Heart (tissue), 3 donors: Measurements from ENCODE around the gene HNRNPR.

- RAMPAGE, long total RNA, 2 experiments = start-site peak on the minus strand in 2 of 2 experiments, at chr1:23344240-23344324 at its widest, 424 to 1,541 reads per replicate
Observed at GRCh38 chr1:23344210-23345087, at the start of gene HNRNPR. TSS of gene HNRNPR (minus strand) at chr1:23344284.

DNA sequence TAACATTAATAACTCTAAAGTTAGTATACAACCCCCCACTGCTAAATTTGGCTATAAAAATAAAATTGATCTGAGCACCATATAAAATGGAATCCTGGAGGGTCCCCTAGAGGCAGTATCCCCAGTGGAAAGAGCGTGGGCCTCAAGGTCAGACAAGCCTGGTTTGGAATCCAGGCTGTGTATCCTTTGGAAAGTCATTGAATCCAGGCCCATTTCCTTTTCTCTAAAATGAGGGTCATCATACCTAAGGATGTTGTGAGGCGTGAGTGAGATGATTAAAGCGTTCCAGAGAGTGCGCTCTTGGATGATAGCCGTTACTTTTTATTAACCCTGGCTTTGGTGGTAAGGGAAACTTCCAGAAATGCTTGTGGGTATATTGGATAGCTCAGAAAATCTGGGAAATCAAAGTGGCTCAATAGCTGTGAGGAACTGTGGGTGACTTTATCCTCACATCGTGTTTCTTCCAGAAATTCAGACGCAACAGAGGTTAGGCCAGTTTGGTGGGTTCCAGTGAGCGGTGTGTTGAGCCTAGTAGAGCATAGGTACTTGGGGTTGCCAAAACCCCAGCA is 737 bp upstream of the ZNF436 start:
- RAMPAGE, long total RNA, 2 experiments = no peak in any of the 2 experiments

DNA sequence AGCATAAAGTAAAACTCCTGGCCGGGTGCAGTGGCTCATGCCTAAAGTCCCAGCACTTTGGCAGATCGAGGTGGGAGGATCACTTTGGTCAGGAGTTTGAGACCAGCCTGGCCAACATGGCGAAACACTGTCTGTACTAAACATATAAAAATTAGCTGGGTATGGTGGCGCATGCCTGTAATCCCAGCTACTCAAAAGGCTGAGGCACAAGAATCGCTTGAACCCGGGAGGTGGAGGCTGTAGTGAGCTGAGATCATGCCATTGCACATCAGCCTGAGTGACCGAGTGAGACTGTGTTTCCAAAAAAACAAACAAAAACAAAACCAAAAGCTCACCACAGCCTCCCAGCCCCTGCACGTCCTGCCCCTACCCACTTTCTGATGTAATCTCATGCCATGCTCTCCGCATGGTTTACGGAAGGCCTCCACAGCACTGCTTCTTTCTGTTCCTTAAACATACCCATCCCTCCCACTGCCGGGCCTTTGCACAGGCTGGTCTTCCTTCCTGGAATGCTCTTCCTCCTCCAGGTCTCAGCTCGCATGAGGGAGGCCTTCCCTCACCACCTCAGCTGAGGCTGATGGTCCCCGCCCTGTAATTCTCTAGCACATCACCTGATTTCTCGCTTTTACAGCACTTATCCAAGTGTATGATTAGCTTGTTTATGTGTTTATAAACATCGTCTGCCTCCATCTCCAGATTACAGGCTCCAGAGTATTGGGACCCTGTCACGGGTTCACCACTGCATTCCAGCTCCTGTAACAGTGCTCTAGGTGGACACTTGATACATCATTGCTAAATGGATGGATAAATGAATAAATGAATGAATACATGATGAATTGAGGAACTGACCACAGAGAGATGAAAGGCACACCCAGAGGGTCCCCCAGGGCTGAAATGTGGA is 22.3 kb downstream of the TCEA3 start:
- RAMPAGE, long total RNA, 2 experiments = no peak in any of the 2 experiments

DNA sequence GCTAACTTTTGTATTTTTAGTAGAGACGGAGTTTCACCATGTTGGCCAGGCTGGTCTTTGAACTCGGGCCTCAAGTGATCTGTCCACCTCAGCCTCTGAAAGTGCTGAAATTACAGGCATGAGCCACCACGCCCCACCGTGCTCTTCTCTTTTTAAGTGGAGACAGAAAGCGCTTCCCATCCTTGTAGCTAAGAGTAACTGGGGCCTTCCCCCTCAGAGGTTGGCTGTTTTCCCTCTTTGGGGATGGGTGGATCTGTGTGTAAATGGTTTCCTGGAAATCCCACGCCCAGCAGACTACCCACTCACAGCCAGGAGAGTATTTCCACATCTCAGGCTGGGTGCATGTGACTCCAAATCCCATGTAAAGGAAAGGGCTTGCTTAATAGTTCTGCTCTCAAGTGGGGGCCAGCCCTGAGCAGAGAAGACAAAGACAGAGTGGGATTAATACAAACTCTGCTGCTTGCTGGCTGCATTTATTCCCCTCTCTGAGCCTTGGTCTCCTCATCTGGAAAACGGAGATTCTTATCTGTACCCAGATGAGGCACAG is 19.6 kb upstream of the TCEA3 start:
- RAMPAGE, long total RNA, 2 experiments = no peak in any of the 2 experiments

- RAMPAGE, long total RNA, 2 experiments = no peak in any of the 2 experiments
Observed at GRCh38 chr1:23554062-23554777, 5.1 kb downstream of the ID3 start.

DNA sequence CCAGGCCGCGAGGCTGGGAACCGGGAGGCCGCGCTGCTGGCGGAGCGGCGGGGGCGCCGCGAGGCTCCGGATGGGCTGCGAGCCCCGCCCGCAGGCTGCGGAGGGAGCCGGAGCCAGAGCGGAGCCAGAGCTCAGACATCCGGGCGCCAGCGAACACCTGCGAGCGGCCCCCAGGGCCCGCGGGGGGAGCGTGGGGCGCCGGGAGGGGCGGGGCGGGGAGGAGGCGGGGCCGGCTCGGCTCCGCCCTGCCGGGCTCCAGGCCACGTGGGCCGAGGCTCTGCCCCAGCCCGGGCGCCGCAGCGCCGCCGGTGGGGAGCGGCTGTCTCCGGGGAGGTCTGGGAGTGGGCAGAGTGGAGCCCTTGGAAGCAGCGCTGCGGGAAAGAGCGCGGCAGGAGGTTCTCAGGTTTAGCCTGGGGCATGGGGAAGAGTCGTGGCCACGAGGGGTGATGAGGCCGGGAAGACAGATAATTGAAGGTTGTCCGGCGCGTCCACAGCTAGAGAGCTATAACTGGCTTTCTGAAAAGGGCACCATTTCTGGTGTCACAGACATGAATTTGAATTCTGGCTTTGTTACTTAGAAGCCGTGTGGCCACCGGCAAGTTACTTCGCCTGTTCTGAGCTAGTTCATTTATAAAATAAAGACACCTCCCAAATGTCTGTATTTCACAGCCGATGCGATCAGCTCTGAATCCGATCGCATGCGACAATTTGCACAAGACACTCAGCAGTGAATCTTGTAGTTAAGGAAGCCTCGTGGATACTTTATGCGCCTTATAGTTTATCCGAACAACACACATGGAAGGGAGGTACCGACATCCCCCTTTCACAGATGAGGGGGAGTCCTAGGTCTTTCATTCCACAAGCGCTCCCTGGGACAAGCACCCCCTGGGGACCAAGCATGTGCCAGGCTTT is 4.3 kb downstream of the ID3 start:
- RAMPAGE, long total RNA, 2 experiments = start-site peak on the plus strand in 1 of 2 experiments, centred at position 364 of the sequence, 17 reads per replicate

DNA sequence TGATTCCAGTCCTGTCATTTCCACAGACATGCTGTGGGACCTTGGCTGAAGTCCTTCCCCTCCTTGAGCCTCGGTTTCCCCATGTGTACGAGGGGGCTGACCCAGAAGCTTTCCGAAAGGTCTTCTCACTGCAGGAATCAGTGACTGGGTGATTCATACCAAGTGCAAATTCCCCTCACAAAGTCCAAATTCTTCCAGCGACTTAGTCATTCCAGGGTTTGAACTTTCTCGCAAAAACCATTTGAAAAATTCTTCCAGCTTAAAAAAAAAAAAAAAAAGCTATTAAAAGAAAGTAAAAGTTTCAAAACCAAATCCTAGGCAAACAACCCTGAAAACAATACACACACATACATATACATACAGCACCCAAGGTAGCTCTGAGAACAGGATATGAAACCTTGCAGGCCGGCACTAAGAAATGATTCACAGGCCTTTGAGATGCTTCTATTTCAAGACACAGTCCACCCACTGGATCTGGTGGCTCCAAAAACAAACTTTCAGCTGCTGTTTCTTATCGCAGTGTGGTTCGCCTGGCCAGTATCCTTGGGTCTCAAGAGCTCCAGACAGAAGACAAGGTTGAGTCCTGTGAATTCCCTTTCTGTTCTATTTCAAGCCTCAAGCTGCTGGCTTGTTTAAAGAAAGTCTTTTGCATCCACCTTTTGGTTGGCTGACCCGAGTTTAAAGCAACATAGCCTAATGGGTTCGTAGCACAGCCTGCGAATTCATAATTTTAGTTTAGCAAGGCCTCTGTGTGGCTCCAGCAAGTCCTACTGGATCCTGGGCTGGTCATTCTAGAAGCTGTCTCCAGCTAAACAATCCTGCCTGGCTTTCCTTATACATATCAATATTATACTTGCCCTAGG is 18.0 kb upstream of the ID3 start:
- RAMPAGE, long total RNA, 2 experiments = no peak in any of the 2 experiments

DNA sequence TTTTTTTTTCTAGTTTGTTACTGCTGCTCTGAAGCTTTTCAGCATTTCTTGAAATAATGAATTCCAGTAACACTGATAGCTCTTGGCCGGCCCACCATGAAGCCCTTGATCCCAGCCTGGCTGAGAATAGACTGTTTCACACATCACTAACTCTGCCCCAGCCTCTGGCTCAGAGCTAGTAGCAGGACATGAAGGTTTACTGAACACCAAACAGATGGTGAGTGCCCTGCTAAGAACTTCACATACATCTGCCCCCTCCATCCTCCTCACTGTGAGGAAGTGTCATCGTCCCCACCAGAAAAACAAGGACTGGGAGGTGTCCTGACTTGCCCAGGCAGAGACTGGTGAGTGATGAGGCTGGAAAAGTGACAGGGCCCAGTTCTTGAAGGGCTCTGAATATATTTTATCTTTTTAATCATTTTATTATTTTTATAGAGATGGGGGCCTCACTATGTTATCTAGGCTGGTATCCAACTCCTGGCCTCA is 33.2 kb upstream of the ID3 start:
- RAMPAGE, long total RNA, 2 experiments = no peak in any of the 2 experiments

GRCh38 chr1:23627709-23628060 is 63.9 kb upstream of the RPL11 start:
- RAMPAGE, long total RNA, 2 experiments = no peak in any of the 2 experiments

GRCh38 chr1:23722640-23722993 is 20.7 kb upstream of the ELOA start:
- RAMPAGE, long total RNA, 2 experiments = no peak in any of the 2 experiments

GRCh38 chr1:23801756-23802377 is 1.3 kb upstream of the GALE start:
- RAMPAGE, long total RNA, 2 experiments = no peak in any of the 2 experiments

DNA sequence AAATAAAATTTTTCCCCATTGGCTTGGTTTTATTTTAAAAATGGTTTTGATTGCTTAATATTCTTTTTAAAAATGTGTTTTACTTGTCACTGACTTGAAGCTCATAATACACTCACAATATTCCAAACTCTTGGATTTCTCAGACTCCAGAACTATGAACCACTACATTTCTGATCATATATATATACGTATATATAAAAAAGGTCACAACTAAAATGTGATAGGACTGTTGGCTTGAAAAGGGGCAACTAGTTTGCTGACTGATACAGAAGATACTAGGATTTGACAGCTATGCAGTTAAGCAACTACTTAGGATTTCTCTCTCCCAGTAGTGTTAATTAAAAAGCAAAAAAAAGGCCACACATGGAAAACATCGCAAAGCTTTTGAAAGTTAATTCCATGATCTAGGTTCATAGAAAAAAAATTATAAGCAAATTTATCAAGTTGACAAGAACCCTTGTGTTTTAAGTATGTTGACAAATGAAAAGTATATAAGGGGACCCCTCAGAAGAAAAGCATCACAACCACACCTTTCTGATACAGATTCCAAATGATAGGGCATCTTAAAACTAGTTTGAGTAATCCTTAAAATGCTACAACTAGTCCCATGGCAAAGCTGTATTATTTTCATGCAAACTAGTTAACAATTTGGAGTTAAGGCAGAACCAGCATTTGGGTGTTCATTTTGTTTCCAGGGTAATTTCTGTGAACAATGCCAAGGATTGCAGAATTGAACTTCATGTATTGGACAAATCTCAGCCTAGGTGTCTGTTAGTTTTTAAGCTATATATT is 4.0 kb downstream of the PNRC2 start:
- RAMPAGE, long total RNA, 2 experiments = no peak in any of the 2 experiments

- RAMPAGE, long total RNA, 2 experiments = no peak in any of the 2 experiments
Observed at GRCh38 chr1:24046061-24046868, 65.7 kb downstream of the MYOM3 start.

- RAMPAGE, long total RNA, 2 experiments = no peak in any of the 2 experiments
Observed at GRCh38 chr1:24109734-24110026, 2.3 kb downstream of the MYOM3 start.

DNA sequence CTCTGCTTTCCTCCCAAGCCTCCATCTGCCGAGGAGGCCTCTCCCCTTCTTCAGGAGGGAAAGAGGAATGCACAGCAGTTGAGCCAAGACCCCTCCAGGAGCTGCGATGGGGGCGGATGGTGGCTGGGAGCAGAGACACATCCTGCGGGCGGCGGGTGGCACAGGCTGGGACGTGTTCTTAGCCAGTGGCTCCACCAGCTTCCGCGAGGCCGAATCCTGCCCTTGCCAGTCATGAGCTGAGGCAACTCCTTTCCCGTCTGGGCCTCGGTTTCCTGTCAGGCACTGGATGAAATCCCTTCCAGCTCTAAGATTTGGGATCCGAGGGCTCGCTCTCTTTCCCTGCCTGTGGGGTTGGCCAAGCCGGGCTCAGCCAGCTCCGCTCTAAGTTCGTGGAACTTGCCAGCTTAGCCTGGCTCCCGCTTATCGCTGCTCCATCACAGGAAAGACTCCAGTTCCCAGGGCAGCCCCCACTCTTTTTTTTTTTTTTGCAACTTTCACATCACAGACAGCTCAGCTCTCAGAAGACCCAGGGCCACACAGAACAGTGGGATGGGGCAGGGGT is 584 bp downstream of the MYOM3 start:
- RAMPAGE, long total RNA, 2 experiments = no peak in any of the 2 experiments

GRCh38 chr1:24379799-24380564 is 33.6 kb downstream of the STPG1 start:
- RAMPAGE, long total RNA, 2 experiments = no peak in any of the 2 experiments

- RAMPAGE, long total RNA, 2 experiments = no peak in any of the 2 experiments
Observed at GRCh38 chr1:24486566-24487280, 15.9 kb upstream of the RCAN3 start.

GRCh38 chr1:24567825-24568522 is 12.1 kb downstream of the NCMAP start:
- RAMPAGE, long total RNA, 2 experiments = no peak in any of the 2 experiments

DNA sequence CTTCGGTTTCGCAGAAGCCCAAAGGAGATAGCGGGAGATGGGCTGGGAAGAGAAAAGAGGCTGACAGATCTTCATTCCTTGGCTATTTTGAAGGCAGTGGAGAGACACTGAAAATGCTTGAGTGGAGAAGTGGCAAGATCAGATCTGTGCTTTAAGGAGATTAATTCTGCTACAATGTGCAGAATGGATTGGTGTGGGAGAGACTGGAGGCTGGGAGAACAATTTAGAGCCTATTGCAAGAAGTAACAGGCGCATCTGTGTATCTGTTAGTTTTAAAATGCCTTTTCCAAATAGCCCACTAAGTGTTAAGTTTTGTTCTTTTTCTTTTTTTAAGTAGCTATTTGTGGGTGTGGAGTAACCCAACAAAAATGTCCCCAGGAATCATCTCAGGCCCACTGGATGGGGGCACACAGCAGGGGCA is 24.0 kb upstream of the SRRM1 start:
- RAMPAGE, long total RNA, 2 experiments = no peak in any of the 2 experiments

DNA sequence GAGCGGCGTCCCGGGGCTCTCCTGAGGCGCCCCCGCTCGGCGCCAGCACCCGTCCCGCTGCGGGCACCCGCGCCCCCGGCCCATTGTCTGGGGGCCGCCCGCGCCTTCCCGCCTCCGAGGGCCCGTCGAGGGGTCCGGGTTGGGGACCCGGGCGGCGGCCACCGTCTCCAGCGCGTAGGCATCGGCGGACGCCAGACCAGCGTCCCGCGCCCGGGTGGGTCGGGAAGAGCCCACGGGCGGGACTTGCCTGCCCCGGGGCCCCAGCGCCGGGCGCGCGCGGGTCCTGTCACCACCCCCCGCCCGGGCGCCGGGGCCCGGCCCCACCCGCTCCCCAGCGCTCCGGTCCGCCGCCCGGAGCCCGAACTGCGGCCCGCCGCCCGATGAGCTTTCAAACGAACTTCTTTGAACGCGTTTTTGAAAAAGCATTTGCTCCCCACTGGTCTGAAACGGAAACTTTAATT is 468 bp downstream of the CLIC4 start:
- RAMPAGE, long total RNA, 2 experiments = no peak in any of the 2 experiments